Mononuclear cell (primary cell): Measurements from ENCODE around the gene NOA1.

- RRBS, result no CpG with 5 or more reads among the region's 10 CpGs
Observed at GRCh38 chr4:53591999-53592553, 790 bp upstream of the LNX1 start.

- RRBS, result no CpG with 5 or more reads among the region's 12 CpGs
Observed at GRCh38 chr4:53905899-53906334, 158.5 kb downstream of the CHIC2 start.

GRCh38 chr4:54091158-54091536 lies 8.8 kb upstream of the GSX2 start:
- RRBS, result no CpG with 5 or more reads among the region's 20 CpGs

- RRBS, result no CpG with 5 or more reads among the region's 3 CpGs
Observed at GRCh38 chr4:54586195-54586679, 71.5 kb upstream of the KIT start.

DNA sequence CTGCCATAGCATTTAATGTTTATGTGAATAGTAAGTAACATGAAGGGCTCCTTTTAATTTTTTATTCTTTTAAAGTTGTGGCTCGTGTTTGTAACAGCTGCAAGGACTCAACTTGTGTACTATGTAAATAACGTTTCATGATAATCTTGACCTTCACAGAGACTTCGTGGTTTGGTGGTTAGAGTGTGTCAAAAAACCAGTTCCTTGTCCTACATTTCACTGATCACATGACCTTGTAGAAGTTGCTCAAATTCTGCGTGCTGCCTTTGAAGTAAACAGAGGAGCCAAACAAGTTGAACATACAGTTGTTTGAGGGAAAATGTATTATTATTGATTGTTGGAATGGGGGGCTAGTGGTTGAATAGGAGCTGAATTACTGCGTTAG lies 51.7 kb downstream of the KIT start:
- RRBS, result no CpG with 5 or more reads among the region's 5 CpGs

DNA sequence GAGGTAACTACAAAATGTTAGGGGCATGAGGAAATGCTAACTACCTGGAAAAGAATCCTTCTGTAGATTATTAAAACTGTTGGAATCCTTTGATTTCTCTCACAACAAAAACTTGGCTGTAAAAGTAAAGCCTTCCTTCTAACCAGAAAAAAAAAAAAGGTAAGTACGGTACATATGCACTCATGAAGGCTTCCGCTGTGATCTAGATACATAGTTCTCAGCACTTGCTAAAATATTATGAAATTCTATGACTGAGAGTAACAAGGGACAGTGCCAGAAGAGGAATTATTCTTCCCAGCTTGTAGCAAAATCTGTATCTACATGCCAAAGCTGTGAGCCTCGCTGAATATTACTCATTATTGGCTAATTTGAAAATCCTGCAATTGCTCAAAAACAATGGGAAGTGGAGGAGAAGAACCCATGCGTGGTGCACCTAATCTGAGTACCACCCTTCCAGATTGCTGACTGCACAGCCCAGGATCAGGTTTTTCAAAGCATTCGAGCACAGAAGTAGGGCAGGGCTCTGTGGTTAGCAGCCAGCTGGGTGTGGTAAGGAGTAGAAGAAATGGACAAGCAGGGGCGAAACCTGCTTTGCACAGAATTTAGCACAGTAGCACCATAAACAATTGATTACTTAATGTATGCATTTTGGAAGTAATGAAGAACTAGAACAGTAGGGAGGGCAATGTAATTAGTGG lies 17.3 kb upstream of the PDCL2 start:
- RRBS, result no CpG with 5 or more reads among the region's 6 CpGs

GRCh38 chr4:55841551-55842613 lies 11.6 kb upstream of the EXOC1 start:
- RRBS, result no CpG with 5 or more reads among the region's 32 CpGs

DNA sequence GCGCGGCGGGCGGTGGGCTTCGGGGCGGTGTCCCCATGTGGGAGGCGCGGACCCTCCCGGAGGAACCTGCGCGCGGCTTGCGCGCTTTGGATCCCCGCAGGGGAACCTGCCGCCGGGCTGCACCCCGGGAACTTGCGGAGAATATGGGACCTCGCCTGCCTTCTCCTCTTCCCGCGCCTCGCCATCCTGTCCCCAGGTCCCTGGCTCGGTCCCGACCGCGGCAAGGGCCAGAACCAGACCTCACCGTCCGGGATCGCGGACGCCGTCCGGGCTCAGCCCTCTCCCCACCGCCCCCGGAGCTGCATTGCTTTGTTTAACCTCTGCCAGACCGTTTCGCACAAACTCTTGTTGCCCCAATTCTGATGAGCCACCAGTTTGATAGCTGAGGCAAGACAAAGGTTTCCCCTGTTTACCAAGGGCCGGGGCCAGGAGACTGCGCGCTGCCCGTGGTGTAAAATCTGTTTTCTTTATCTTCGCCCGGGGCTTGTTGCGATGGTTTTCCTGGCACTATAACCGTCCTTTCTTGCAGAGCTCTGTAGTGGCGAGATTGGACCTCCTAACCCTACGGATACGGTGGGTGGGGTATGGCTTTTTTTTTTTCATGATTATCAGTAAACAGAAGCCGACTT lies 656 bp downstream of the CRACD start:
- RRBS, result 3% methylated on average over 30 of the region's 50 CpGs

GRCh38 chr4:56314593-56314949 lies 72.7 kb downstream of the AASDH start:
- RRBS, result no CpG with 5 or more reads among the region's 22 CpGs

GRCh38 chr4:56653252-56653912 lies 27.7 kb downstream of the HOPX start:
- RRBS, result no CpG with 5 or more reads among the region's 1 CpG

DNA sequence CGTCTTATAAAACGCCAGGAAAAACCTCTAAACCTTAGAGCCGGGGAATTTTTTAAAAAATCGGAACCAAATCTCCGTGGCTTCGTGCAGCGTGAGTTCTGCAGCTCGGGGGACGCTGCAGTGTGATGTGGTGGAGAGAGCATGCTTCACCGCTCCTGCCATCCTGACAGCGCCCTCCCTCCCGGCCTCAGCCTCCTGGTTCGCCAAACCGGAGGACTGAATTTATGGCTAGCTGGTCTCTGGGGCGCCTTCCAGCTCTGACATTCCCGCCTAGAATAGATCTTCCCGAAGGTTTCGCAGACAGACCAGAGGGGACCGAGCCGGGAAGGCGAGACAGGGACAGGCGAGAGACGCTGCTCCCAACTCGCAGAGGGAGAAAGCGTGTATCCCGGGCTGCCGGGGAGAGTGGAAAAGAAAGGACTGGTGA lies 25.9 kb downstream of the HOPX start:
- RRBS, result 2% methylated on average over 16 of the region's 27 CpGs

DNA sequence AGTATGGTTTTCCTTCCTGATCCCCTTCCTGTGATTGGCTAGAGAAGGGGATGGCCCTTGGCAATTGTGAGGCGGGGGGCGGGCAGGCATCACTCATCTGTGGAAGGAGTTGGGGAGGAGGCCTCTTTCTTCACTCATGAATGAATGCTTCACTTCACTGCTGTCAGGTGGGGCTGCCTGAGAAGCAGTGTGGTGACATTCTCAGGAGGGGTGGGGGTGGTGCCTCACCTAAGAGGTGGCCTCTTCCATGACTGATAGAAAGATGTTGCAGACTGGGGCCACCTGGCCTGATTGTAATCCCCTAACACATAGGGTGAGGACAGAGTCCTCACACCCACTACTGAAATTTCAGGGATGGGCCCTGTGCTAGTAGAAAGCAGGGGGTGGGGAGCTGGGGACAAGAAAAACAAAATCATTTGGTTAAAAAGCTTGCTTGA lies 5.5 kb upstream of the HOPX start:
- RRBS, result no CpG with 5 or more reads among the region's 2 CpGs

DNA sequence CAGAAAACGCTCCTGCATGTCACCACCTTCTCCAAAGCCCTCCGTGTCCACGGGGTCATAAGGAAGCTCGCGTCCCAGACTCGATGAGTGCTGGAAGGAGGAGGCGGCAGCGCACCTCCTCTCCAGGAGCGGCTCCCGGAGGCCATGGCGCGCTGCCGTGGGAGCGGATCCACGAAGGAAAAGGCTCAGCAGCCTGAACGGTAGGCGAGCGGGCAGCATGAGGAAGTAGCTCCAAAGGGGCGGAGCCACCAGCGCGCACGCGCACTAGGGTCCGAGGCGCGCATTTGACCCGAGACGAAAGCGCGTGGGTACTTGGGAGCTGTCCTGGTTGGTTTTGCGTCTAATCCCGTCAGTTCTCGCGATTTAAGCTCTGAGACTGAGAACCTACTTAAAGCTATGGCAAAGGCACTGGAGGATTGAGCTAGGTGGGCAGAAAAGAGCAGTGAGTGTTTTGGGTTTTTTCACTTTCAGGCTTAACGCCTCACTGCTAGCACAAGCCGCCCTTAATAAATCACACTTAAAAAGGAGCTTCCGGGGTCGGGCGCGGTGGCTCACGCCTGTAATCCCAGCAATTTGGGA lies at the start of gene NOA1:
TSS of gene NOA1 (minus strand) at position 240 of the 579 bp plus-strand sequence.
- RRBS, result 3% methylated on average over 5 of the region's 41 CpGs

- RRBS, result no CpG with 5 or more reads among the region's 11 CpGs
Observed at GRCh38 chr4:57078358-57079347, 31.5 kb downstream of the IGFBP7 start.

- RRBS, result no CpG with 5 or more reads among the region's 2 CpGs
Observed at GRCh38 chr4:60564933-60565265, 635.2 kb upstream of the ADGRL3 start.

- RRBS, result 6% methylated on average over 15 of the region's 48 CpGs
Observed at GRCh38 chr4:61201178-61202001, 1.3 kb downstream of the ADGRL3 start.

DNA sequence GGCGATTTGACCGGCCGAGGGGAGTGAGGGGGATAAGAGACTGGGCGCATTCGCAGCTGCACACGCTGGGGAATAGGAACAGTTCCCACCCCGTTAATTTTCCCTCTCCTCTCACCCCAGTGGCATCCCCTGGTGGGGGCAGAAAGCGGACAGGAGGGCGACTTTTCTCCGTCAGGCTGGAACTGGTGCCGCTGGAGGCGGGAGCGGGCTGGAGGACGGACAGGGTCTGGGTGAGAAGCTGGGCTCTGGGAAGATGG lies 1.8 kb downstream of the ADGRL3 start:
- RRBS, result 4% methylated on average over 2 of the region's 14 CpGs

DNA sequence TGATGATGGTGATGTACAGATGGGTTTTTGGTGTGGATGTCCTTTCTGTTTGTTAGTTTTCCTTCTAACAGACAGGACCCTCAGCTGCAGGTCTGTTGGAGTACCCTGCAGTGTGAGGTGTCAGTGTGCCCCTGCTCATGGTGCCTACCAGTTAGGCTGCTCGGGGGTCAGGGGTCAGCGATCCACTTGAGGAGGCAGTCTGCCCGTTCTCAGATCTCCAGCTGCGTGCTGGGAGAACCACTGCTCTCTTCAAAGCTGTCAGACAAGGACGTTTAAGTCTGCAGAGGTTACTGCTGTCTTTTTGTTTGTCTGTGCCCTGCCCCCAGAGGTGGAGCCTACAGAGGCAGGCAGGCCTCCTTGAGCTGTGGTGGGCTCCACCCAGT lies 172.2 kb downstream of the ADGRL3 start:
- RRBS, result no CpG with 5 or more reads among the region's 5 CpGs

DNA sequence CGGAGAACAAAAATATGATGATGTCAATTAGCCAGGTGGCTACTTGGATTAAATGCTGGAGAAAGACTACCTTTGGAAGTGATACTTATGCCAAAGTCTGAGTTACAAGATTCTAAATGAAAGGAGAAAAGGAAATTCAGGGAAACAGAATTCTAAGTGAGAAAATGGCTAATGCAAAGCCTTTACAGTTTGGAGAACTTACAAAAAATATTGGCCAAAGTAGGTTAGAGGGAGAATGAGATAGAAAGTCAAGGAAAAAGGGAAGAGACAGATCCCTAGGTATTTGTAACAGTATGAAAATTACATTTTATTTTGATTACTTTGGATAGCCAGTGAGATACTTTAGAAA lies 840.6 kb downstream of the ADGRL3 start:
- RRBS, result no CpG with 5 or more reads among the region's 1 CpG